Tibial artery (tissue), 1 donor: ENCODE data around the gene LYST.

DNA sequence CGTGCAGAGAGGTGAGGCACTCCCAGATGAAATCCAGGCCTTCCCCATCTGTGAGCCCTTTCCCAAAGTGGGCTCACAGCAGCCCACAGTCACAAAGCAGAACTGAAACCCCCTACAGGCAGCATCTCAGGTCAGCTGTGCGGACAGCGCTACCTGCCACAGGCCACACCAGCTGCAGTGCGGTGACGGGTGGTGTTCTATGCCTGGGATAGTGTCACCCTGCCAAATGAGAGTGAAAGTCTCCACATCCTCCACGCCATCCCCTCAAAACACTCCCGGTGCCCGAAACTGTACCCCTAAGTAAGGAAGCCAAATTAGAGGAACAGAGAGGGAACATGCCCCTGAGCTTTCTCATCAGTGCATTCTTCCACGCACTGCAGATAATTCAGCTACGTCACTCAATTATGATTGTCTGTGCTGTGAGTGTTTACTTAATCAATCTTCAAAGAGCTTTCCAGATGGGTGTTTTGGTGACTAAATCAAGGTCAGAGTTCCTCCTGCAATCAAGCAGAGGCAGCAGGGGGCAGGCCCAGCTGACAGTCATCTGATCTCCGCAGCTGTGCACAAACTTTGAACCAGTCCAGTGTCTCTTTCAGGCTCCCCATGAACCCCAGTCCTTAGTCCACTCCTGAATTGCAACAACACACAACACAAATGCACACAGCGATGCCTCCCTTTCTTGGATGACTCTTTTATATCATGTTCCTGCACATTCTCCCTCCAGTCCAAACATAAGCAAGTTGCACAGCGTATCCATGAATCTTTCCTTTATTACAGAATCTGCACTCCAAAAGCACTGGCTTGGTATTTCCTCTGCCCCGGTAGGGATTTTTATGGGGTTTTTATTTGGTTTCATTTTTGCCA, 150.0 kb downstream of the TOMM20 start:
- PRO-cap, result bidirectional peak, plus-strand start at position 620 of the sequence, minus-strand start at position 353 of the sequence

GRCh38 chr1:234987268-234987947, 141.2 kb downstream of the TOMM20 start:
- PRO-cap, result no peak

DNA sequence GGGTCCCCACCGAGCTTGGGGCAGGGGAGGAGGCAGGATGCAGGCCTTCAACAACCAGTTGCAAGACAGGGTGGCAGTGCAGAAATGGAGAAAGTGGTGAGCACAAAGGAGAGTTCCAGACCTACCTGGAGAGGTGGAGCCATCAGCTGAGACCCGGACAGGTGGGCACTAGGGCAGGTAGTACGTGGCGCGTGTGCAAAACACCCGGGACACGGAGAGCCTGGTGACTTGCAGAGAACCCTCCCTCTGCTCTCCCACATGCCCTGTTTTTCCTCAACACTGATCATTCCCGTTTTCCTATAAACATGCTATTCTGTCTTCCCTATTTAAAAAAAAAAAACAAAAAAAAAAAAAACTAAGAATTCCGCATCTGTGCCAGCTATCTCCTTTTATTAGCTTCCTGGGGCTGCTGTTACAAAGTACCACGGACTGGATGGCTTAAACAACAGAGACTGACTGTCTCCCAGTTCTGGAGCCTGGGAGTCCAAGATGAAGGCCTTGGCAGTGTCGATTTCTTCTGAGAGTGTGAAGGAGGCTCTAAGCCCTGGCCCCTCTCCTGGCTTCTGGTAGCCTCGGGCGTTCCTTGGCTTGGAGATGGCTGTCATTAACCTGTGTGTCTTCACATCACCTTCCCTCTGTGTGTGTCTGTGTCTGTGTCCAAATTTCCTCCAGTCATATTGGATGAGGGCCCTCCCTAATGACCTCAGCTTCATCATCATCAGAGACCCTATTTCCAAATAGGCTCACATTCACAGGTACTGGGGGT, 138.6 kb downstream of the TOMM20 start:
- PRO-cap, result no peak

DNA sequence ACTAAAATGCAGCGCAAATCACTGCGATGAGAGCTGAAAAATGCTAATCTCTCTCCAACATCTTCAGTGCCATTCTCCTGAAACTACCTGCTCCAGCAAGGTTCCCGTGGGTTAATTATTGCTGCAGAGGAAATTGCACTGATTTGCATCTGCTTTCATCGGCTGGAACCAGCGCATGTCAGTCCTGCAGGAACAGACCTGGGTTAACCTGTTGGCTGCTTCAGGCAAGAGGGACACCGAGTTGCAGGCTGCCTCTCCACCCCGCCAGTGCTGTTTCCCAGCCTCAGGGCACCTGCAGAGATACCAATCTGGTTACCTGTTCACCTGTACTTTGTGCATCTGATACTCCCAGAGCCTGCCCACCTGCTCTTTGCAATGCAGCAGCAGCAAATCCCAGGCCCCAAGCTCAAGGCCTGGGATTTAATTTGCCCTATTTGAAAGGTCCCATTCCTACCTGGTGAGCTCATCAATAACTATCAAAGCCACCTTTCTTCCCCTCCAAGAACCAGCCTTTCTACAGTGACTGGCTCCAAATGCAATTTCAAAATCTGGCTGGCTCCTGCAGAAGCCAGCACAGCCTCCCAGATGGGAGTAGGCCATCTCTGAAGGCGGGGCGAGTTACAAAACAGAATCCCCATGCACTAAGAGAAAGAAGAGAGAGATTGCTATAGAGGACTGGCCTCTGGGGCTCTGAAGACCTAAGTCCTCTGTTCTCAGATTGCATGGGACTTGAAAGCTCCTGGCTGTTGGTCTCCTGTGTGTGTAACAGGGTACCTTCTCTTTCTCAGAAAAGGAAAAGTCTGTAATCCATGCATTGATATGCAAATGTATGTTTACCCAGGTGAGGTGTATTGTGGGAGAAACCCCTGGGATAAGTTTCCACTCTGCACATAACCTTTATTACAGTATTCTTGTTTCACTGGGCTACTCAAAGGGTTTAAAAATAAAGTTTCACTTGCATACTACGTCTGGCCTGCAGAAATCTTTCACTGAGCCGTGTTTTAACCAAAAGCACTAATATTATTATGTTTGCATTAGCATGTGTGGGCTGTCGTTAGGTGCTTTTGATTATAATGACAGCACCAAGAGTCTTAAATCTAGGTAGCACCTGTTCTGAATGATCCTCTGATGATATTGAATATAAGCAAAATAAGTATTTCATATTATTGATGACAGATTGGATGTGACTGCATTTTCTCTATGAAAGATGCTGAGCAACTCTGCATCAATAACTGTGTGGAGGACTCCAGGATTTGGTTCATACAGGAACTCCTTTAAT, 67.6 kb downstream of the TOMM20 start:
- PRO-cap, result no peak

- PRO-cap, result no peak
Observed at GRCh38 chr1:235074311-235074697, 54.3 kb downstream of the TOMM20 start.

- PRO-cap, result unidirectional peak, plus-strand start at chr1:235090906
Observed at GRCh38 chr1:235090347-235091319, 38.0 kb downstream of the TOMM20 start.

DNA sequence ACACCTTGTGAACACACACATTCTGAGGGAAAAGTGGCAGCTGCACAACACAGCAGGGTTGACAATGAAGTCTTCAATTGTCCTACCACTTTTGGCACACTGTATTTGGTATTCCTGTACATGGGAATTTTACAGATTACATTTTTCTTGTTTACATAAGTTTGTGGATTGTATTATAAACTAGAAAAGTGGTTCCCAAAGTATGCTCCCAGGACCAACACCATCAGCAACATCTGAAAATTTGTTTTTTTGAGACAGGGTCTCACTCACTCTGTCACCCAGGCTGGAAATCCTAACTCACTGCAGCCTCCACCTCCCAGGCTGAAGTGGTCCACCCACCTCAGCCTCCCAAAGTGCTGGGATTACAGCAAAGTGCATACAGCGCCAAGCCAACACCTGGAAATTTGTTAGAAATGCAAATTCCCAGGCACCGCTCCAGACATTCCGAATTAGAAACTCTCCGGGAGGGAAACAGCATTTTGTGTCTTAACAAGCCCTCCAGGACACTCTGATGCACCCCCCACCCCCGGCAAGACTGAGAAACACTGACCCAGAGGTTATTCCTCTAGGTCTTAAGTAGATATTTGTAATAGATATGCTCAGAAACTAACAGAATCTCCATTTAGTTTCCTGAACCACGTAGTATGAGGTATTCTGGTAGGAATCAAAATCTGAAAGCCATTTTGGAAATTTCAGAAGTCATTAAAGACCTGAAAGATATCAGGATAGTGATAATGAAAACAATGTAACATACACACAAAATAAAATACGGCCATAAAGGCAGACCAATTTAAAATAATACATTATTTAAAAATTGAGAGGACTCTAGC, 49.1 kb downstream of the ARID4B start:
- PRO-cap, result no peak

GRCh38 chr1:235297765-235297989, 30.3 kb downstream of the ARID4B start:
- PRO-cap, result no peak

DNA sequence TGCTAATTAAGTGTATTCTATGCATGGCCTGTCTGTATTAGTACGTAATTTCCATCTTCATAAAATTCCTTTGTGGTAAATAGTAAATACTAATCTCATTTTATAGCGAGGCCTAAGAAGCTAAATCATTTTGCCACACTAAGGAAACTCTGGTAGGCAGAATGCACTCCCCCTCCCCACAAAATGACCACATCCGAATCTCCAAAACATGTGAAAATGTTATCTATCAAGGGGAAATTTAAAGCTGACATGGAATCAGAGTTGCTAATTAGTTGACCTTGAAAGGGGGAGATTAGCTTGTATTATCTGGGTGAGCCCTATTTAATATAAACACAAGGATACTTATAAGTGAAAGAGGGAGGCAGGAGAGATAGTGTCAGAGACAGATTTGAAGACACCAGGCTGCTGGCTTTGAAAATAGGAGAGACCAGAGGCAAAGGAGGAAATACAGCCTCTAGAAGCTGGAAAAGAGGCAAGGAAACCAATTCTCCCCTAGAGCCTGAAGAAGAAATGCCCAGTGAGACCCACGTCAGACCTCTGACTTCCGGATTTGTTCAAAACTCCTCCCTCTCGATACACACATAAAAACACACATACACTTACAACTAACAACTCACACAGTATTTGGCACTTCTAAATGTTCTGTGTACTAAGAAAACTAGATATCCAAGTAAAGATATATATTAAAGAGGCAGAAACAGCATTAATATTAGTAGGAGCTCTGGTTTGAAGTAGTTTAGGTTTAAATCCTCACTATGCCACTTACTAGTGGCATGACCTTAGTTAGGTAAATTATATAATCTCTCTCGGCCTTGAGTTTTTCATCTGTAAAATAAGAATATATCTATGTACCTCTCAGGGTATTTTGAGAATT, 23.0 kb downstream of the ARID4B start:
- PRO-cap, result no peak

- PRO-cap, result unidirectional peak, plus-strand start at chr1:235866277; bidirectional peak, plus-strand start at chr1:235866562, minus-strand start at chr1:235866368; bidirectional peak, plus-strand start at chr1:235867124, minus-strand start at chr1:235866942
Observed at GRCh38 chr1:235866159-235867081, at the start of gene LYST. Gene LYST, minus strand, starts transcription at chr1:235866906.

- PRO-cap, result bidirectional peak, plus-strand start at chr1:235867124, minus-strand start at chr1:235866942
Observed at GRCh38 chr1:235867082-235867944, 607 bp upstream of the LYST start.

DNA sequence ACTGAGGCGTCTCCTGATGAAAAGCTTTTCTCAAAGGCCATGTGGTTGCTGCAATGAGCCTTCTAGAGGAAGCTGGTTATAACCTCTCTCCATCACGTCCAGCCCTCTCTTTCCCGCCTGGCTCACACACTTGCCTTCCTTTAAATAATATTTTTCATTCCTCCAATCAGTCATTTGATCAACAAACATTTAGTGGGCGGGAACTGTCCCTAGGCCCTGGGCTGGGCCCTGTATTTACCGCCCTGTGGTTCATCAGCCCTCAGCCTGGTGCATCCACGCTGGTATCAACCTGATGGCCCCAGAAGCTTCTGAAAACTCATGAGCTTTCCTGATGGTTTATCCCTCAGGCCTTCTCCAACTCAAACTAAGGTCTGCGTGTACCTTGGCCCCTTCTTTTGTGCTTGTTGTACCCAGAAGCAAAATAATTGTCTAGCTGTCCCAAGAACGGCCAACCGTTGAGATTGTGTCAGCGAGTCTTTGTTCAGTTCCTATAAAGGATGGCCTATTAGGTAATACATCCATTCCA, 75.4 kb upstream of the LYST start:
- PRO-cap, result no peak

GRCh38 chr1:235998820-235999238, 66.1 kb downstream of the NID1 start:
- PRO-cap, result no peak

- PRO-cap, result no peak
Observed at GRCh38 chr1:236042480-236042897, 22.4 kb downstream of the NID1 start.

- PRO-cap, result no peak
Observed at GRCh38 chr1:236090828-236091174, 25.9 kb upstream of the NID1 start.

DNA sequence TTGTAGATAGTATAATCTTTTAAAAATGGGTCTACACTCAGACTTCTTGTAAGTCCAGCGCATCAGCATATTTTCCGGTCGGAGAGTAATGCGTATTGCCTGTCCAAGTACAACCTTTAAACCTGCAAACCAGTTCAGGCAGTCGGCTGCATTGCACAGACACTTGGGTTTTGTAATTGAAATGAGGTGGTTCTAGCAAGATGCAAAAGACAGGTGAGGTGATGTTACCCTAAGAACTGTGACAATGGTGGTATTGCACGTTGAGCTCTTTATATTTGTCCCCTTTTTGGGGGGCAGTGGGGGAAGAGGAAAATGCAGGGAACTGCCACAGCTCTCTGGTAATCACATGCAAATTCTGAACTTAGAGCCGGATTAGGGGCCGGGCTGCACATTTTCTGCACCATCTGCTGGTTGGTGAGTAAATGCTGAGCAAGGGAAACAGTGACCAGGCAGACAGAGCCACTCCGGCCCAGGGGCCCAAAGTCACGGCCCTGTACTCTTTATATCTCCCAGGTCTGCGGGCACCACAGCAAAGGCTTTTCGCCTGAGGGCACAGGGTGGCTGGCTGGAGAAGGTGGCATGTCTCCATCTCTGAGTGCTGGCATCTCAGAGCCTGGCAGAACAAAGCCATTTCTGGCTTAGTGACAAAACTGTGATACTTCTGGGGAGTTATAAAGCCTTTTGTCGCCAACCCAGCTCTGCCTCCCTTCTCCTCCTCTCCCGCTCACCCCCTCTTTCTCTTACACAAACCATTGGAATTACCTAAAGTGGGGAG, 2.4 kb downstream of the GPR137B start:
- PRO-cap, result no peak

DNA sequence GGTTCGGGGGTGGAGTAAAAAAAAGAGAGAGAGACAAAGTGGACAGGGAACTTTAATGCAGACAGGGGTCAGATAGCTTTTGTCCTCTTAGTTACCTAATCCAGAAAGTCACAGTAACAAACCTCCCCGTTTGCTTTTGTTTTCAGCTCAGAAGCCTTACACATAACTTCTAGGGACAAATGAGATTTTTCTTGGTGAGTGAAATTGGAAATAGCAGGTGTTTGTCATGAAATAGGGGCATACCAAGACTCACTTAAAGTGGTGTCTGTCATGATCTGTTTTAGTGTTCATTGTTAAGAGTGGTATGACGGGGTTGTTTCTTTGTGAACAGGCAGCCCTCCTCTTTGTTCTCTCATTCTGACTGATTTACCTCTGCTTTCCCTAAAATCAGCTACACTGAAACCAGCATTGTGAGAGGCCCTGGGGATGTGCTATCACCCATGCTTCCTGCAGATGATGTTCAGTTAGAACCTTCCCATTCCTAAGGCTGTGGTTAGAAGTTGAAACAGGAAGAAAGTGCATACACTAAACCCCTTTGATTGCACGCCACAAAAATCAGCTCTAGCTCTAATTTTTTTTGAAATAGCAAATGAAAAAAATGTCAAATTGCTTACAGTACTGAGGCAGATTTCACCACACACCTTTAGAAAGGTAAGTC, 2.6 kb upstream of the ERO1B start:
- PRO-cap, result no peak

DNA sequence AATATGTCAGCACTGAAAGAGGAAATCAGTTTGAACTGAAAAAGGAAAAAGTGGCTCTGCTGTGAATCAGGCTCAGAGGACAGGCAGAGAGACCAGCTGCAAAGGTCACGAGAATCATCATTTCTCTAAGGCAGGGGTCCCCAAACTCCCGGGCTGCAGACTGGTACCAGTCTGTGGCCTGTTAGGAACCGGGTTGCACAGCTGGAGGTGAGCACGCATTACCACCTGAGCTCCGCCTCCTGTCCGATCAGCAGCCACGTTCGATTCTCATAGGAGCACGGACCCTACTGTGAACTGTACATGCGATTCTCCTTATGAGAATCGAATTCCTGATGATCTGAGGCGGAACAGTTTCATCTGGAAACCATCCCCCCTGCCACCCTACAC, 50.6 kb upstream of the ERO1B start:
- PRO-cap, result no peak

GRCh38 chr1:236524414-236525203, 827 bp downstream of the LGALS8 start:
- PRO-cap, result bidirectional peak, plus-strand start at chr1:236524630, minus-strand start at chr1:236524526

- PRO-cap, result no peak
Observed at GRCh38 chr1:236638818-236639488, 34.6 kb upstream of the HEATR1 start.